ENCODE measurements around a stretch of chr6.

- PRO-cap, result no peak
- RAMPAGE, long total RNA, 2 experiments, result no peak in any of the 2 experiments
Observed at GRCh38 chr6:157405842-157406321, 24.9 kb downstream of the ZDHHC14 start.

GRCh38 chr6:157434552-157435063, 53.6 kb downstream of the ZDHHC14 start:
- PRO-cap, result no peak
- RAMPAGE, long total RNA, 2 experiments, result no peak in any of the 2 experiments

GRCh38 chr6:157530799-157531851, 150.1 kb downstream of the ZDHHC14 start:
- PRO-cap, result no peak
- RAMPAGE, long total RNA, 2 experiments, result no peak in any of the 2 experiments

DNA sequence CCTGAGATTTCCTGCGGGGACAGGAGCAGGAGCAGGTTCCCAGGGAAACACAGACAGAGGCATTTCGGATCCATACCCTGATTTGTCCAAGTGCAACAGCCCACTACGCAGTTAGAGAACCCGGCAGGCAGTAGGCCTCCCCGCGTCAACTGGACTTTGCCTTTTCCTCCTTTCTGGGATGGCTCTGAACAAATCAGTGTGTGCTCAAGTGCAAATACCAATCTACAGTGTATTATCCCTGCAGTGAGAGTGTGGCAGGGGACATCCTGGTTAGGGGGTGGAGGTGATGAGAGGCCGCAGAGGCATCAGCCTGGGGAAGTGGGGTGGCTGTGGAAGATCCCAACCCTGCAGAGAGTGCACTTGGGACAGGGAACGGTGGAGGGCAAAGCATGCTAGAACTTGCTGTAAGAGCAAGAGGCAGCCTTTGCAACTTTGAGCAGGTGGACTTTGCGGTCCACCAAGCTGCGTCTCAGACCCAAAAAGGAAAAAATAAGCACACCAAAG, 159.0 kb downstream of the ZDHHC14 start:
- PRO-cap, result no peak
- RAMPAGE, long total RNA, 2 experiments, result no peak in any of the 2 experiments

DNA sequence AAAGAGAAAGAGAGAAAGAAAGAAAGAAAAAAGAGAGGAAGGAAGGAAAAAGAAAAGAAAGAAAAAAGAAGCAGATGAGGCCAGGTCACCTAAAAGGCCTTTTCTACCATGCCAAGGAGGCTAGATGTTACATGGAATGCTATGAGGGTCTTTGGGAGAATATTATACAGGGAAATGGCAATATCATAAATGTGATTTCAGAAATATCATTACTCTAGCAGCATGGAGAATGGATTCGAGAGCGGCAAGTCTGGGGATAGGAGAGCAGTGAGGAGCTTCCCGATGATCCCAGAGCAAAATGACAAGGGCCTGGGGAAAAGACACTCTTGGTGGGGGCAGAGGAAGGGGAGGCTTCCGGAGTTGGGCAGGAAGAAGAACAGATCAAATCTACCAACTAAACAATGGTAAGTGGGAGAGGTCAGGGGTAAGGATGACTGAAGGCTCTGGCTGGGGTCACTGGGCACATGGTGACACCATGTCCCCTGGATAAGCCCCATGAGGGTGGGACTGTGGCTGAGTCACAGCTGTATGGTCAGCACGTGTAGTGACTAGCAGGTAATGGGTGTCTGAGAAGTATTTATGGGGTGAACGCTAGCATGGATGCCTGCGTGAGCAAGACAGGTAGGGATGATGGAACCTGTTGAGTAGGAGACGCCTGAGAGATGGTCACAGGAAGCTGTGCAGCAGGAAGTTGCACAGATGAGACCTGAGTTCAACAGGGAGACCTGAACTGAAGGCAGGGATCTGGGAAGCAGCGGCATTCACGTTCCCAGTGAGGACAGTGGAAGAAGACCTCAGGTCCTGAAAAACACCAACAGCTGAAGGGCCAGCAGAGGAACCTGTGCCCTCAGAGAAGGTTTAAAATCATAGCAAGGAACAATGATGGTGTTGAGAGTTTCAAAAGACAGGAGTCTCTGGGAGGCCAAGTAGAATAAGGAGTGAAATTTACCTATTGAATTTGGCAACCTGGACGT, 64.5 kb upstream of the SNX9 start:
- PRO-cap, result no peak
- RAMPAGE, long total RNA, 2 experiments, result no peak in any of the 2 experiments

DNA sequence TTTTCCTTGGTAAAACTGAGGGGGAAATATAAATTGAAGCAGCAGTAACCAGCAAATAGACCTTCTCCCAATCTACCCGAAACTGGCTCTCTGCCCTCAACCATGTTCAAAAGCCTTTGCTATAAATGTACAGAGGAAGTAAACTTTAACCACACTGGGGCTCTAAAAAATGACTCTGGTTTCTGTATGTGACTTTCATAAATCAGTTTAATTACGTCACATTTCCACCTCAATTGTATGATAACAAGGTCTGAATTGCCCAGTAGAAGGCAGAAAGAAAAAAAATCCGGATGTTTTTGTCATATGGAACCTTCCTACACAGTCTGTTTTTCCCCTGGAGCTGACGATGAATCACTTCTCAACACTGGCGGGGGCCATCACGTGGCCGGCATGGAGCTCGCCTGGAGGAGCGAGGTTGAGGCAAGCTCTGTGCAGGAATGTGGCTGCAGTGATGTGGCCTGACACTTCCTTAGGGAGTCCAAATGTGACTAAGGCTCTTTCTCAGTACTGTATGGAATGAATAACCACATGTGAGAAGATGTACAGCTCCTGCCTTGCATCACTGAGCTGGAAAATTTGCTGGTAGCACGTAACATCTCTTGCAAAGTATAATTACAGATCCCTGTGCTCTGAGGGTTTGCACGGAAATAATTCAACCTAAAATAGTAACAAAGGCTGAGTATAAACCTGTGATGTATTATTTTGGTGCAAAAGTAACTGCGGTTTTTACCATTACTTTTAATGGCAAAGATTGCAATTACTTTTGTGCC, 58.6 kb upstream of the SNX9 start:
- PRO-cap, result no peak
- RAMPAGE, long total RNA, 2 experiments, result no peak in any of the 2 experiments

DNA sequence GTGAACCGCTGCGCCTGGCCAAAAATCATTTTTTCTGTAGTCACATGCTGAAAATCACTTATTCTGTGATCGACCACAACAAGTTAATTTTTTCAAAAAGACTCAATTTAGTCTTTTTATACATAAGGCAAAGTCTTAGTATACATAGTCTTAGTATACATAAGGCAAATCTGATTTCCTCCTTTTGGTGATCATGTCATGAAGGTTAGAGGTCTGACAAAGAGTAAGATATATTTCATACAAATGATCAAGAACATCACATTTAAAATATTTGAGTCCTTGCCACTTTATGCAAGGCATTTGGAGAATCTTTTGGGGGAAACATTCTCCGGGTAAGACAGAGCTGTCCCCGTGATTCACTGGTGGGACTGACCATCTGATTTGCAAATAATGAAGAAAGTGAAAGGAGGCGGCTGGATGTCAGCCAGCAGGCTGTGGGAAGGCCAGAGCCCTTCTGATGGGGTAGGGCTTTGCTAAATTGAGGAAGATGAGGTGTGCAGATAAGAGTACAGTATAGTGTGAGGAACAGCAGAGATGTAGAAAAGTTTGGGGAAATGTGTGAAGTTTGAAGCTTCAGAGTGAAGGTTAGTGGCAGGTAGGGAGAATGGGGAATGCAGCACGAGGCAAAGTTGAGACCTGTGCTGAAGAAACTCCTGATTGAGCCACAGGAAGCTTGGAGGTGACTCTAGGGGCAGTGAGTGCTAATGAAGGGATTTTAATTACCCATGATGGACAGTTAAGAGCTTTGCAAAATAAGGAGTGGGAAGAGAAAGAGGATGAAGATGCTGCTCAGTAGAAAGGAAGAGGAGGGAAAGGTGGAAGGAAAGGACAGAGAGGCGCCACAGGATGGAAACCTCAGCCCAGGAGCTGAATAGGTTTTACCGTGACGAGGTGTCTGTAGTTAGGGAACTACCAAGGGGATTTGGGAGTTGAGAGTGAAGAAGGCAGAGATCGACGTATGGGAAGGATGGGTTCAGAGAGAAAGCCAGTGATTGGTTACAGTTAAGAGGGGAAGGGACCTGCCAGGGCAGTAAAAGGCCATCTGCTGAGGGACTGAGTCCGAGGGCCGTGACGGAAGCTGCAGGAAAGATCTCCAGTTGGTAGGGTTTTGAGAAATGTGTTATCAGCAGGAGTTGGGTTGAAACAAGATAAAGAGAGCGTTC, 68.6 kb downstream of the SNX9 start:
- PRO-cap, result no peak
- RAMPAGE, long total RNA, 2 experiments, result start-site peak on the plus strand in 1 of 2 experiments, centred at position 342 of the sequence, 8 reads per replicate

- PRO-cap, result no peak
- RAMPAGE, long total RNA, 2 experiments, result start-site peak on the plus strand in 1 of 2 experiments, at chr6:157896875-157896957 at its widest, 10 reads per replicate
Observed at GRCh38 chr6:157896785-157897584, 73.9 kb downstream of the SNX9 start.

- PRO-cap, result no peak
- RAMPAGE, long total RNA, 2 experiments, result no peak in any of the 2 experiments
Observed at GRCh38 chr6:157909860-157910490, 71.7 kb upstream of the SYNJ2 start.

DNA sequence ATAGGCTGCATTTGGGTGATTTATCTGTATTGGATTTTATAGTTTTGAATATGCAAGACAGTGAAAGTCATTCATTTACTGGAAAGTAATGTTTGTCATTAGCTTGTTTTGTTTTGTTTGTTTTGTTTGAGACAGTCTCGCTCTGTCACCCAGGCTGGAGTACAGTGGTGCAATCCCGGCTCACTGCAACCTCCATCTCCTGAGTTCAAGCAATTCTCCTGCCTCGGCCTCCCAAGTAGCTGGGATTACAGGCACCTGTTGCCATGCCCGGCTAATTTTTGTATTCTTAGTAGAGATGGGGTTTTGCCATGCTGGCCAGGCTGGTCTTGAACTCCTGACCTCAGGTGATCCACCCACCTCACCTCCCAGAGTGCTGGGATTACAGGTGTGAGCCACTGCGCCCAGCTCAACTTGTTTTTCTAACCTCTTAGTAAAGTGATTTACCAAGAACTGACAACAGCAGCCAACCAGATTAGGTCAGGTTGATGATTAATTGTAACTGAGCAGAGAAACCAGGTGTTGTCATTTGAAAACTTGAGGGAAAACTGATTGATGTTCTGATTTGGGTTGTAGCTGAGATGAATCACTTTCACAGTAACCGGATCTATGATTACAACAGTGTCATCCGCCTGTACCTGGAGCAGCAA, 41.2 kb upstream of the SYNJ2 start:
- PRO-cap, result no peak
- RAMPAGE, long total RNA, 2 experiments, result no peak in any of the 2 experiments

DNA sequence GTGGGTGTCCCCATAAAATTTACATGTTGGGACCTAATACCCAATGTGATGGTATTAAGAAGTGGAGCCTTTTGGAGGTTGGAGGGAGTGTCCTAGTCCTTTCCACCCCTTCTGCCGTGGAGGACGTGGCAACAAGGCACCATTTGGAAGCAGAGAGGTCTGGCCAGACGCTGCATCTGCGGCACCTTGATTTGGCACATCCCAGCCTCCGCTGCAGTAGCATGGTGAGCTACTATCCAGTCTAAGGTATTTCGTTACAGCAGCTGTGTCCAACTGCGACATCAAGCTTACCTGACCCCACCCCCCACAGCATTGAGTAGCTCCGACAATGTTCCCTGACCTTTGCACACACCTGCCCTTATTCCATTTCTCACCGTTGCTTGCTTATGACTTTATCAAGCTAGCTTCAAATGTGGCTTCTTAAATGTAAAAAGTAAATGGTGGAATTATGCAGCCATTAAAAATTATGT, 29.8 kb upstream of the SYNJ2 start:
- PRO-cap, result no peak
- RAMPAGE, long total RNA, 2 experiments, result no peak in any of the 2 experiments

DNA sequence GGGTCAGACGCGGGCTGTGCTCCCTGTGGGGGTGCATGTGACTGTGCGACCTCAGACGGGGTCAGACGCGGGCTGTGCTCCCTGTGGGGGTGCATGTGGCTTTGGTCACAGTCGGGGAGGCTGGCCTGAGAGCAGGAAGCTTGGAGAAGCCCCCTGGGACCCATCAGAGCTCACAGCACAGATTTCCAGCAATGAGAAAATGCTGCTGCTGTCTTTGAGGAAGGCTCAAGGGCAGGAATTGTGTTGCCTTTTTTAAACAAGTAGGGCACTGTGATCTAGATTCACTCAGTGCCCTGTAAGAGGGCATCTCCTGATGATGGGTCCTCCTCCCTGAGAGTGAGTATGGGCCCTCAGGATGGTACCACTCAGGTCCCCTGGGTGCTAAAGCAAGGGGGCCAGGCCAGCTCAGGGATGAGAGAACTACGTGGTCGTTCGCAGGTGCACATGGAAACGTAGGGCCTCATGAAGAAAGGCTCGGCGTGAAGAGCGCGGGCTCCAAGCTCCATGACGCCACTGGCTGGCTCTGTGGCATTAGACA, 50.5 kb downstream of the SYNJ2 start:
- PRO-cap, result no peak
- RAMPAGE, long total RNA, 2 experiments, result no peak in any of the 2 experiments

DNA sequence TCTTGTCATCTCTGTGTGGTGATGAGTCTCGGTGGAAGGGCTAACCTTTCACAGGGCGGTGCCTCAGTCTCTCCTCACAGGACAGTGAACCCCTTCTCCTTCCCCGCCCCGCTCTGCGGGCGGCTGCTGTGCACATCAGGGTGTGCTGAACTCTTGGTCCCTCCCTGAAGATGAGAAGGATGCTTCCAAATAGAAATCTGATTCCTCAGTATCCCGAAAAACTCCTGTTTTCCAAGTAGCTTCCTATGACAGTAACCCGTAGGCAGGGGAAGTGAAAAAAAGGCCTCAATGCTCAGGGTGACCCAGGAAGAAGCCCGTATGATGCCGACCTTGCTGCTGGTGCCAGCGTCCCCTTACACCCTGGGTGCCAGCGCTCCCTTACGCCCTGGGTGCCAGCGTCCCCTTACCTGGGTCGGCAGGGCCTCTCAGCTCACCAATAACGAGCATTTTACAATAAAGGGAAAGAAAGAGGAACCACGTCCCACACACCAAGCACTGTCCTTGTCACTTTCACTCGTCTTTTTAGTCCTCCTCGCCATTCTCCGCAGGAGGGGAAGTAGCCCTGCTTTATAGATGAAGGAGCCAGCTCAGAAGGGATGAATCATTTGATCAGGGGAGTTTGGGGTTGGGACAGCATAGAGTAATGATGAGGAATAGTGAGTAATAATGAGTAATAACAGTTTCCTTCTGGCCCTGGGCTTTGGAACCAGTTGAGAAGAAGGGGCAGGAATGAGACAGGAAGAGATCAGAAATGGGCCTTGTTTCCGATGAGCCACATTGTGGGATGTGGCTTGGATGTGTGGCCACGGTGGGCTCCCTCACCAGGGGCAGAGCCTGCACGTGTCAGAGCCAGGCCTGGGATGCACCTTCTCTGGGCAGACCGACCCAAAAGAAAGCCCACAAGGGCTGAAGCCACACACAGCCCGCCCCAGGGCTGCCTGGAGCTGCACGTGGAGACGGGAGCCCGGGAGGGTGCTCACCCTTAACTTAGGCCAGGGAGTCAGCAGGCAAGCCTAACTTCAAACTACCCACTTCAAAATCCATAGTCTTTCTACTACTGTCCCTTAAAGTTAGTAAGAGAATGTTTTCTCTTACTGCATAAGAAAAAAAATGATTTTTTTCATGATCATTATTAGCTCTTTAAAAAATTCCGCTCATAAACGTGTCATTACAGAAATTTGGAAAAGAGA, 75.7 kb downstream of the SYNJ2 start:
- PRO-cap, result bidirectional peak, plus-strand start at position 713 of the sequence, minus-strand start at position 541 of the sequence
- RAMPAGE, long total RNA, 2 experiments, result no peak in any of the 2 experiments

- PRO-cap, result no peak
- RAMPAGE, long total RNA, 2 experiments, result no peak in any of the 2 experiments
Observed at GRCh38 chr6:158077865-158078451, 90.1 kb downstream of the SERAC1 start.

DNA sequence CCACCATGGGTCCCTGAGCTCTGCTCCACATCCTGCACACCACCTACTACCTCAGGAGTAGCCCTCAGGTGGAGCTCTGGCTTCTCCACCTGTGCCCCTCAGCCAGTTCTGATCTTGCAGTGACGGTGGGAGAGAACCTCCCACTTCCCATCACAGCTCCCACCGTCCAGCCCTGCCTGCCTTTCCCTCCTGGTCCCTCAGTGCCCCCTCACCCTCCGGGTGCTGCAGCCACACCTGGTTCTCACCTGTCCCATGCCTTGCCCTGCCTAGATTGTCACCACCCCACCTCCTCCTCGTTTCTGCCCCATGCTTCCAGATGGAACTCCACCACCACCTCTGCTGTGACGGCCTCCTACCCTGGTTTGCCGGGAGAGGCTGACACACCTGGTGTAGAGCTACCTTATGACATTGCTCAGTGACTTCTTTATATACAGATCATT, 66.1 kb upstream of the TMEM181 start:
- PRO-cap, result no peak
- RAMPAGE, long total RNA, 2 experiments, result no peak in any of the 2 experiments

DNA sequence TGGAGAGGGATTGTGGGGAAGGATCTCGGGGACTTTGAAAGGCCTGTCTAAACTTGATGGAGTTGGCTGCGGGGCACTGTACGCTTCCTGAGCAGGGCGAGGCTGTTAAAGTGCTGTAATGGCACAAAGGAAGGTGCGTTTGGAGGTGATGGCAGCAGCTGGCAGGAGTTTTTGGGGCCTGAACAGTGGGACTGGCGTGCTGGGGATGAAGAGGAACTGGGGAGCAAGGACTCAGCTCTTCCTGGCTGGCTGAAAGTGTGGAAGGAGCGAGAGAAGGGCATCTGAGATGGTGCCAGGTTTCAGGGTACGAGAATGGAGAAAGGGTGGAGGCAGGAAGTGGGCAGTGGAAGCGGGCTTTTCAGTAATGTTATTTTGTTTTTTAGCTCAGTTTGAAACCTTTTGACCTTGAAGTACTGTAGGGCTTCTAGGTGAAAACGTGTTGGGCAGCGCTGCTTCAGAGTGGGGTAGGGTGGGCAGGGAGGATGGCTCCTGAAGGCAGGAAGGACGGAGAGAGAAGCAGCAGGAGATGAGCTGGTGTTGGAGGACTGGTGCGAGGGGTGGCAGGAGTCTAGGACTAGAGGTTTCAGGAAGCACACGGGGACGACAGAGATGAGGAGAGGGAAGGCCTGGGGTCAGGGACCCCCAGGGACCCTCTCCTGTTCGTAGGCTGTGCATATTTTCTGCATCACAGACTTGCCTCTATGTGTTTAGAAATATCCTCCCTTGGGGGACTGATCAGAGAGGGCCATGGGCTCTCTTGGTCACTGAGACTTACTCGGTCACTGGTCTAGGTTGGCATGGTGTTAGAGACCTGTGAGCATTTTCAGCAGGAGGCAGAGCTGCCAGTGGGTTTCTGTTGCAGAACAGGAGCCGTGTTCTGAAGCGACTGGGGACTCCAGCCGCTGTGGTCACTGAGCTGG, 8.2 kb downstream of the TMEM181 start:
- PRO-cap, result no peak
- RAMPAGE, long total RNA, 2 experiments, result start-site peak on the plus strand in 1 of 2 experiments, centred at position 754 of the sequence, 5 reads per replicate

GRCh38 chr6:158634630-158635318, 9.8 kb downstream of the DYNLT1 start:
- PRO-cap, result no peak
- RAMPAGE, long total RNA, 2 experiments, result no peak in any of the 2 experiments

DNA sequence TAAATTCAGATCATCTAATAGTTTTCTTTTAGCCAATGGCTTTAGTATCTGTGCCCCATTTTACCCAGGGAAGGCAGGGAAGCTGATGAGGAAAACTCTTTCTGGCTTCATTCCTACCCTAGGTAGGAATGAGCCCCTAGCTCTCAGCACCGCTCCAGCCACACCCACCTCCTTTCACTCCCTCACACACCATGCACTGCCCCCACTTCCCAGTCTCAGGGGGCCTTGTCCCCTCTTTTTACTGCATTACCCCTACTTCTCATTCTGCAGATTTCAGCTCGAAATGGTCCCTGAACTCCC, 4.2 kb downstream of the DYNLT1 start:
- PRO-cap, result no peak
- RAMPAGE, long total RNA, 2 experiments, result no peak in any of the 2 experiments

DNA sequence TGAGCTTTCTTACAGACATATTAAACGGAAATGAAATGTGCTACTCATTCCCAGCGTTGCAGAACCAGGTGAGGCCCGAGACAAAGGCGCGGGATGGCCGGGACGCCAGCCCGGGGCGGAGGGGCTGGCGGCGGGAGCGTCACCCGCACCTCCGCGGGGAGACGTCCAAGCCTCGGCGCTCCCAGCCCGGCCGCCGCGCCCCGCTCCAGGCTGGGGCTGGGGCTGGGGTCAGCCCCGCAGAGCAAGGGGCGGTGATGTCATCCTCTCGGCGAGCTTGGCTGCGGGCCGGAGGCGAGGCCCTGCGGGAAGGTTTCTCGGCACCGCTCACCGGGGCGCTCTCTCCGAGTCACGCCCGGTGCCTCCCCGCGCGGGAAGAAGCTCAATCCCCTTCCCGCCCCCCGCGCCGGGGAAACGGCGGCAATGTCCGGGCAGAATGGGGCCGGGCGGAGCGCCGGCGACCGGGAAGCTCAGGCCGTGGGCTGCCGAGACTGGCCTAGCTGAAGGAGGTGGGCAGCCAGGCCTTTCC, 396 bp downstream of the DYNLT1 start:
- PRO-cap, result bidirectional peak, plus-strand start at position 278 of the sequence, minus-strand start at position 218 of the sequence
- RAMPAGE, long total RNA, 2 experiments, result no peak in any of the 2 experiments

GRCh38 chr6:158662732-158663789, 13.2 kb downstream of the SYTL3 start:
- PRO-cap, result no peak
- RAMPAGE, long total RNA, 2 experiments, result start-site peak on the plus strand in 2 of 2 experiments, at chr6:158663141-158663260 at its widest, 9 to 14 reads per replicate

Data from lower leg skin (tissue), 2 donors.